Aorta (tissue), 1 donor: ENCODE results near the genes ALX3 and LAMTOR5.

DNA sequence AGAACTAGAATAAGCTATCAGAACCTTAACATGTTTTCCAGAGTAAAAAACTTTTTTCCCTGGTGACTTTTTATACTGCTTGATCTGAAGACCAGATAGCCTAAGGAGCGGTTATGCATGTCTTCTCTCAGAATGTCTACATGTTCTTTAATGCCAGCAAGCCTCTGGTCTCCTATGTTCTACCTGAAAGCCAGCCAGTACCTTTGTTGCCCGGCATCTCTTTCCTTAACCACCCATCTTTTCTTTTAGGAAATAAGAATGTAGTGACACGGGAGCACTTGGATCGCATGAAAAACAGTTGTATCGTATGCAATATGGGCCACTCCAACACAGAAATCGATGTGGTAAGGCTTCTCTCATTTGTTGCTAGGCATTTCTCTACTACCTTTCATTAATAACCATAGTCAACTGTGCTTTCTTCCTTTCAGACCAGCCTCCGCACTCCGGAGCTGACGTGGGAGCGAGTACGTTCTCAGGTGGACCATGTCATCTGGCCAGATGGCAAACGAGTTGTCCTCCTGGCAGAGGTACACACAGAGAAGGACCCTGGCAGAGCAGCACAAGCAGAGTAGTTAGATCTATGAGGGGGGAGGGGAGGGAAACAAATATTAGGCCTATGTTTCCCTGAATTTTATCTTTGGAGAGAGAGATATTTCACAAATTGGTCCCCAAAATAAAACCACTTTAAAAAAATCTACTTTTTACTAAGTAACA, 16.1 kb upstream of the STRIP1 start:
- PRO-cap: no peak

DNA sequence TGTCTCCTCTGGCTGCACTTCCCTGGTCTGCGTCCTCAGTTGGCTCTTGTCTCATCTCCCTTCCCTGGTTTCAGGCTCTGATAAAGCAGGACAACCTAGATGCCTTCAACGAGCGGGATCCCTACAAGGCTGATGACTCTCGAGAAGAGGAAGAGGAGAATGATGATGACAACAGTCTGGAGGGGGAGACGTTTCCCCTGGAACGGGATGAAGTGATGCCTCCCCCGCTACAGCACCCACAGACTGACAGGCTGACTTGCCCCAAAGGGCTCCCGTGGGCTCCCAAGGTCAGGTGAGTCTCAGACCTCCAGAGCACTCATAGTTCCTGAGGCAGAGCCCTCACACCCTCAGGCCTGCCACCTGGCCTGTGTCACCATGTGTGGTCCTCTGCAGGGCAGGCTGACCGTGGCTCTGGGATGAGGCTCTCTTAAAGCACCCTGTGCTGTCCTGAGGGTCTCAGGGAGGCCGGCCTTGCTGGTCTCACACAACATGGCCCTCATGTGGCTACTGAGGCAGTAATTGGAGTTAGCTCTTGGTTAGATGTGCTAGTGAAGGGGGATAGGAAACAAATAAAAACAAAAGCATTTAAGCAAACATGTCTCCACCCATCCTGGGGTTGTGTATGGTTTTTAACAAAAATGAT, 9.3 kb downstream of the STRIP1 start:
- PRO-cap: no peak

- PRO-cap: no peak
Measured at GRCh38 chr1:110070439-110071076, at the start of gene ALX3. Gene ALX3, minus strand, starts transcription at chr1:110070672.

GRCh38 chr1:110116339-110117044, 4.2 kb downstream of the UBL4B start:
- PRO-cap: no peak

- PRO-cap: no peak
Measured at GRCh38 chr1:110222940-110223894, 13.1 kb downstream of the KCNC4 start.

- PRO-cap: no peak
Measured at GRCh38 chr1:110346589-110347482, 7.7 kb downstream of the RBM15 start.

GRCh38 chr1:110407118-110408443, at the start of gene LAMTOR5:
Gene LAMTOR5, minus strand, starts transcription at chr1:110407694.
- PRO-cap: bidirectional peak, plus-strand start at chr1:110407809, minus-strand start at chr1:110407694

GRCh38 chr1:110772191-110772627, 97.5 kb upstream of the KCNA3 start:
- PRO-cap: no peak

GRCh38 chr1:110901792-110902246, 28.9 kb downstream of the CD53 start:
- PRO-cap: no peak

- PRO-cap: no peak
Measured at GRCh38 chr1:110905798-110906016, 32.8 kb downstream of the CD53 start.

- PRO-cap: no peak
Measured at GRCh38 chr1:111186615-111187030, 13.8 kb downstream of the DENND2D start.

GRCh38 chr1:111202381-111203362, 2.2 kb upstream of the DENND2D start:
- PRO-cap: no peak

GRCh38 chr1:111219251-111220257, 8.0 kb upstream of the CHI3L2 start:
- PRO-cap: no peak

DNA sequence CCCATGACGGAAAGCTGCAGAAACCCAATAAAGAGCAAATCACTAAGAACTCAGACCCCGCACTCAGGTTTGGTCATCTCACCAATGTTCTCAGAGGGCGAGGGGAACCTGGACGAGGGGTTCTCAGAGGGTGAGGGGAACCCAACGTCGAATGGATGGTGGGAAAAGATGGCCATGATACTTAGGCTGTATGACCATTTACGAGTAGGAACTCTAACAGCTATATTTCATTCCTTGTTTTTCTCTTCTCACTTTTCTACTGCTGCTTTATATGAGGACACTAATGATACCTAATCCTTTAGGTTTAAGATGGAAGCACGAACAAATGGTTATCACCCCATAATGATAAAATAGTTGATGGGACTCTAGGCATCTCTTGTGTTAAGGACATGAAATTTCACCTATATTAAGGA, 7.9 kb upstream of the OVGP1 start:
- PRO-cap: no peak

- PRO-cap: no peak
Measured at GRCh38 chr1:111449920-111450606, 799 bp downstream of the ATP5PB start.

DNA sequence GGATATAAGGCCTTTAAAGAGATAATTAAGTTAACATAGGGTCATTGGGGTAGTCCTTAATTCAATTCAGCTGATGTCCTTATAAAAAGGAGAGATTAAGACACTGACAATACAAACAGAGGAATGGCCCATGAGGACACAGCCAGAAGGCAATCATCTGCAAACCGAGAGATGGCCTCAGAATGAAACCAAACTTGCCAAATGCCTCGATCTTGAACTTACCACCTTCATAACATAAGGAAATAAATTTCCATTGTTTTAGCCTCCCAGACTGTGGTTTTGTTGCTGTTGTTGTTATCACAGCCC, 14.2 kb downstream of the ADORA3 start:
- PRO-cap: no peak

GRCh38 chr1:111624377-111624817, 4.8 kb downstream of the RAP1A start:
- PRO-cap: no peak

GRCh38 chr1:111733225-111734329, 5.6 kb downstream of the INKA2 start:
- PRO-cap: no peak

- PRO-cap: no peak
Measured at GRCh38 chr1:111740086-111740959, 1.1 kb upstream of the INKA2 start.

- PRO-cap: no peak
Measured at GRCh38 chr1:111758453-111758793, 2.7 kb downstream of the DDX20 start.